ENCODE measurements around a stretch of chr11.

GRCh38 chr11:112289809-112291153 is 29.6 kb upstream of the PLET1 start:
- RRBS = 1% methylated on average over 28 of the region's 61 CpGs

DNA sequence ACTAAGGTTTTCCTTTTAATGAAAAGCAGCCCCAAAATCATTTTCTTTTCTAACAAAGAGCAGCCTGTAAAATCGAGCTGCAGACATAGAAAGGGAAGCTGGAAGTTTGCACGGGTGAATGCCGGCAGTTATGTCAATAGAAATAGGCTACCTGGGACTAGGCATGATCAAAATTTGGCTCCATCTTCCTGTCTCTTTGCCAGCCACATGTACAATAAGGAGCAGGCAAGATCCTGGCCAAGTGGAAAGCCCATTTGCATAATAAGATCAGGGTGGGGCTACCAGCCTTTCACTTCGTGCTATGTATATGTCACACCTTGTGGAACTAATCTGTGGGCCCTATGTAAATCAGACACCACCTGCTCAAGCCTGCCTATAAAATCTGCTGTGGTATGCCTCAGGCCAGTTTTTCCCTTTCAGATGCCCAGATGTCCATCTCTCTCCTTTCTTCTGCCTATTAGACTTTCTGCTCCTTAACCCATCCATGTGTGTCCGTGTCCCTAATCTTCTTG is 79.3 kb upstream of the DRD2 start:
- RRBS = no CpG with 5 or more reads among the region's 5 CpGs

DNA sequence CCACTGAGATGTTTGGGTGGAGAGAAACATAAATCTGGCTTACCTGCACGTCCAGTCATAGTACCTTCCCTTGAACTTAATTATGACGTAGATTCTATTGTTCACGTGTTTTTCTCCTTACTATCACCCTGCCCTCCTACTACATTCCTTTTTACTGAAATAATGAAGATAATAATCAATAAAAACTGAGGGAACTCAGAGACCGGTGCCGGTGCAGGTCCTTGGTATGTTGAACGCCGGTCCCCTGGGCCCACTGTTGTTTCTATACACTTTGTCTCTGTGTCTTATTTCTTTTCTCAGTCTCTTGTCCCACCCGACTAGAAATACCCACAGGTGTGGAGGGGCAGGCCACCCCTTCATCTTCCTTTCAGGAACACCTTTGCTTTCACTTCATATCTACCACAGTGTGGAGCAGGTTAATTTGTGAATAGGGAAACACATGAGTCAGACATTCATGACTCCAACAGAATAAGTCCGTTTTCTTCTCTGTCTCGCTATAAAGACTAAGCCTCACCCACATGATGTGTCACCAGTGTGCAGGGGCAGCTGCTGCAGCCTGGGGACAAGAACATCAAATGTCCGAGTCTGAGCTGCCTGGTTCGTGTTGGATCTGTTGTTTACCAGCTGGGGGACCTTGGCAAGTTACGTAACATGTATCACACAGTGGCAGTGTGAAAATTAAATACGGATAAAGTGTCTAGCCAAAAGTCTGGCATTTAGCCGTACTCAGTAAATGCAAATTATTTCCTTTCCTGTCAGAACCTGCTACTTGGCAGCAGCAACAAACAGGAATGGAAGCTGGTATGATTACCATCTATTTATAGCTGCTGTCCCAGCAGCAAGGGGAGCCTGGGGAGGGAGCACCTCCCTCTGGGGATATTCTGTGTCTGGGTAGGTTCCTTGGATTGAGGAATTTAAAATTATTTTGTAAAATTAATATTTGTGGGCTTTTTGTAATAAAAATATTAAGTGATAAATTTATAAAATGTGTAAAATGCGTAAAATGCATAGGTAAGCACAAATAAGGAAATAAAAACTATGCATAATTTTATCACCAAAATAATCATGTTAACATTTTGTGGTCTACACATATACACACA is 1.5 kb upstream of the CLDN25 start:
- RRBS = no CpG with 5 or more reads among the region's 16 CpGs

DNA sequence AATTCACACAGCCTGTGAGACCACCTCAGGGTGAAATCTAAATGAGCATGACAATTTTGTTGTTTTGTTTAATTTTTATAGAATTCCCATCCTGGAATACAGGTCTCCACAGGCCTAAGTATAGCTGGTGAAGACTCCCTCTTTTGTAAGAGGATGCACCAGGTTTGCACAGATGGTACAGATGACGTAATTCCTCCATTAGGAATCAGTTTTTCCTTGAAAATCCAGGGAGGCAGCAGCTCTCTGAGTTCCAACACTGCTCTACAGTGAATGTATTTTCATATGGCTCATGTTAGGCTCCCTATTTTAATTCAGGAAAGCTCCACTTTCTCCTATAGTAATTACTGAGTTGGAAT is 47.2 kb downstream of the USP28 start:
- RRBS = no CpG with 5 or more reads among the region's 1 CpG

DNA sequence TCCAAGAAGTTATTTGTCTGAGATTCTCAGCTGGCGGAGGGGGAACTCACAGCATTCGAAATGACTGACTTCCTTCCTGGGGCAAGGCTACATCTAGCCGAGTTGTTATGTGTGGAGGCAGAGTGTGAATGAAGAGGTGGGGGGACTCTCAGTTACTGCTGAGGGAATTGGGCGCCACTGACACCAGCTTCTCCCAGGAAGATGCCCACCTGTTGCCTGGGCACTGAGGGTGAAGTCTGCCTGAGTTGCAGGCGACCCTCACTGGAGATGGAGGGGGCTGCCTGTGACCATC is 5.9 kb downstream of the HTR3A start:
- RRBS = no CpG with 5 or more reads among the region's 5 CpGs

- RRBS = no CpG with 5 or more reads among the region's 6 CpGs
Observed at GRCh38 chr11:114052137-114052604, 7.3 kb upstream of the ZBTB16 start.

GRCh38 chr11:114060465-114061457 is 1.2 kb downstream of the ZBTB16 start:
- RRBS = 2% methylated on average over 34 of the region's 112 CpGs

GRCh38 chr11:114070515-114071219 is 11.2 kb downstream of the ZBTB16 start:
- RRBS = no CpG with 5 or more reads among the region's 6 CpGs

- RRBS = 91% methylated on average over 2 of the region's 20 CpGs
Observed at GRCh38 chr11:114073200-114074465, 14.1 kb downstream of the ZBTB16 start.

DNA sequence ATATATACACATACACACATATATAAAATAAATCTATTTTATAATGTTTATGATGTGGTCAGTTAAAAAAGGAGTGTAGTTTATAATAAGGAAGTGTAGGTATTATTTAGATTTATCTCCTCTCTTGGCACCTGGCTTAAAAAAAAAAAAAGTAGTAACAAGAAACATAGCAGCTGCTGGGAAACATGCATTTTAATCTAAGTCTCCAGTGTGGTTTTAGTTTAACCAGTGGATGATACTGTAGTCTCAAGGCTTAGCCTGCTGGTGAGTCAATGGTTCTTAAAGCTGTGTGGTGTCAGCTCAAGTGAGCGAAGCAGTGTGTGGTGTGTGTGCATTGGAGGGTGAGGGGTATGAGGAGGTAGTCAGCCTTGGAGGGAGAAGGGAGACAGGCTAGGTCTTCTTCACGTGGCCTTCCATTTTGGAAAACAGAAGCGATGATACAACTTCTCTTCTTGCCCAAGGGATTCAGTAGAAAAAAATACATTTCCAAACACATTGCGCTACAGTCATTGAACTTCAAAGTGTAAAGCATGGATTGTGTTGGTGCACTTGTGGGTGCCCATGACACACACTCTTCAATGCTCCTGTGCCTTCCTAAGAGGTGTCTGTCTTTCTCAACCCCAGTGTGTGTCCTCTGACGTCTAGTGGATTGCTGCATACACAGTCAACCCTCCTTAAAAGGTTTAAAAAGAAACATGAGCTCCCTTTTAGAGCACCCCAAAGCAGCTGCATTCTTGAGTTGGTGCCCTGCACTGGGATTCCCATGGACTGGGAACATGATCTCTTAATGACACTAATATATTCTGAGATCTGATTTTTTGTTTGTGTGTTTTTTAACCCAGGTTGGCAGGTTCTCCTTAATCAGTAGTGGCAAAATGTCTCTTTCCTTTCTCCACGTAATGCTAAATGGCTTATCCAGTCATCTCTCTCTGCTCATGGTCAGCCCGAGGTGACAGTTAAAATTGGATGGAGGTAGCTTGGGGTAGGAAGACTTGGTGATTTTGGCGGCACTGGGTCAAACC is 40.1 kb downstream of the ZBTB16 start:
- RRBS = no CpG with 5 or more reads among the region's 8 CpGs

- RRBS = no CpG with 5 or more reads among the region's 2 CpGs
Observed at GRCh38 chr11:114134768-114135171, 75.3 kb downstream of the ZBTB16 start.

DNA sequence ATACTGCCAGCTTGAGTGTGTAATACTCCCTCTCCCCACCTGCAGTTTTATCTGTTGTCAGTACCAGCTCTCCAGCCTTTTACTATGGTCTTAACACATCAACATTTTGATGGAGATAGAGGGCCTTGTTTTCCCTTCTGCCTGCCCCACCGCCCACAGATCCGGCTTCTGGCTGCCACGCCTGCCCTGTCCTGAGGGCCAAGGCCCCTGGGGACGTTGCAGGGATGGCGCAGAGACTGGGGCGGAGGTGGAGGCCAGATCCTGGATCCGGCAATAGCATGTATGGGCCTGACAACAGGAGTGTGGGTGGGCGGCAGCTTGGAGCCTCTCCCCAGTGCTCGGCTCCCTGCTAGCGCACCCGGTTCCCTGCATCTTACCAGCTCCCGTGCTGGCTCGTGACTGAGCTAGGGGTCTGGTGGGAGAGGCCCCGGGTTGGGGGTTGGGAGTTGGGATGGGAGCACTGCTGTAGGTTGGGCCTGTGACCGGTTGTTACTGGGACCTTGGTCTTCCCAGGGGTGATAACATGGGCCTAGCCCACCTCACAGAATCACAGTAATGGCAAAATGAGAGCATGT is 95.6 kb downstream of the ZBTB16 start:
- RRBS = 74% methylated on average over 11 of the region's 15 CpGs

GRCh38 chr11:114159675-114160795 is 100.5 kb downstream of the ZBTB16 start:
- RRBS = no CpG with 5 or more reads among the region's 19 CpGs

- RRBS = no CpG with 5 or more reads among the region's 7 CpGs
Observed at GRCh38 chr11:114161760-114162514, 102.4 kb downstream of the ZBTB16 start.

GRCh38 chr11:114172968-114173771 is 113.7 kb downstream of the ZBTB16 start:
- RRBS = no CpG with 5 or more reads among the region's 11 CpGs

- RRBS = no CpG with 5 or more reads among the region's 9 CpGs
Observed at GRCh38 chr11:114173772-114174484, 114.4 kb downstream of the ZBTB16 start.

DNA sequence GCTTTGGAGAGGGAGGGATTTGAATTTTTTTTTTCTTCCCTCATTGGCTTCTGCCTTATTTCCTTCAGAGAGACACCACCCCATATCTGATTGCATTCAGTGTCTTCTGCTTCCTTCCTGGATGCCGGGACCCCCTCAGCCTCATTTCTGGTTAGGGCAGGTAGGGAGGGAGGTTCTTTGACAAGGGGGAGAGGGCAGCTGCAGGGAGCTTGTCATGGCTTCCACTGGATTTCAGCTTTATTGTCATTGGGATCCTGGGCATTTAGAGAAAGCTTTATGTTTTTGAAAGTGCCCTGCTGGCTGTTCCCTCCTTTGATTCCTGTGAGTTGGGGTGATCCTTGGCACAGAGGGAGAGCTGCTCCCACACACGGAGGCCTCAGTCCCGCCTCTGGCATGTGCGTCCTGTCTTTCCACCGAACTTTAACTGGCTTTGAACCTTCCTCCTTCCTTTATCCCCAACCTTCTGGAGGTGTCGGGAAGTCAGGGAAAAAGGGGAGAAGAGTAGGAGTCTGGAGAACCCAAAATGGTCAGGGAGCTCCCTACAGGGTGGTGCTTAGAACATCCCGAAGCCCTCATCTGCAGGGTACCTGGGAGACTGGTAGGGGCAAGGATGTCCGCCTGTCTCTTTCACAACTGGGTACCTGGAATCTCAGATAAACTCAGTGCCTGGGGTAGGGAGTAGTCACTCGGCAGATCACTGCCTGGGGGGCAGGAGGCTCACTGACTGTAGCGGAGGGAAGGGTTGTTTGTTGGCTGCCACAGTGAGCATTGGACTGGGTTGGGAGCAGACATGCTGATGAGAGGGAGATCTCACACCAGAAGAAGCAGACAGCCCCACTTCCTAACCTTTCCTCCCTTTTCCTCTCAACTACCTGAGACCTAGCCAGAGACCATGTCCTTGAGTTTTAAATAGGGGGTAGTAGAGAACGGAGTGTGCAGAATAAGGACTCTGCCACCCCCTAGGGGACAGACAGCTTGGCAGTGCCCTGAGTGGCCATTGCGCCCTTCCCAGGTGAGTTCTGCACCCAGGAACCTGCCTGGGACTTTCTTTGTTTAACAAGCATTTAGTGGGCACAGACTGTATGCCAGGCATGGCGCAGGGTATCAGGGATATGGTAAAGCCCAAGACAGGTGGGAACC is 116.1 kb upstream of the NNMT start:
- RRBS = no CpG with 5 or more reads among the region's 13 CpGs

- RRBS = no CpG with 5 or more reads among the region's 11 CpGs
Observed at GRCh38 chr11:114193716-114194733, 102.2 kb upstream of the NNMT start.

- RRBS = no CpG with 5 or more reads among the region's 4 CpGs
Observed at GRCh38 chr11:114216618-114217346, 79.4 kb upstream of the NNMT start.

GRCh38 chr11:114219540-114220542 is 76.4 kb upstream of the NNMT start:
- RRBS = no CpG with 5 or more reads among the region's 8 CpGs